ENCODE results near the gene RIC1.

- PRO-cap = no peak
Measured at GRCh38 chr9:4532183-4532738, 42.0 kb downstream of the SLC1A1 start.

GRCh38 chr9:4718067-4718771 lies 22.8 kb downstream of the AK3 start:
- PRO-cap = no peak

GRCh38 chr9:4936400-4936818 lies 48.7 kb upstream of the JAK2 start:
- PRO-cap = no peak

DNA sequence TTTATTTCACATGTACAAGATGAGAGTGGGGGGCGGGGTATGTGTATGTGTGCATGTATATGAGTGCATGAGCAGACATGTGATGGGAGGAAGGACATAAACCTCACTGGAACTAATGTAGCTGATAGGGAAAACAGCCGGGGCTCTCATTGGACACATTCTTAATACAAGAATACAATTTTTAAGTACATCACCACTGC lies 6.6 kb upstream of the RLN2 start:
- PRO-cap = no peak

GRCh38 chr9:5327208-5327583 lies 12.5 kb downstream of the RLN1 start:
- PRO-cap = no peak

DNA sequence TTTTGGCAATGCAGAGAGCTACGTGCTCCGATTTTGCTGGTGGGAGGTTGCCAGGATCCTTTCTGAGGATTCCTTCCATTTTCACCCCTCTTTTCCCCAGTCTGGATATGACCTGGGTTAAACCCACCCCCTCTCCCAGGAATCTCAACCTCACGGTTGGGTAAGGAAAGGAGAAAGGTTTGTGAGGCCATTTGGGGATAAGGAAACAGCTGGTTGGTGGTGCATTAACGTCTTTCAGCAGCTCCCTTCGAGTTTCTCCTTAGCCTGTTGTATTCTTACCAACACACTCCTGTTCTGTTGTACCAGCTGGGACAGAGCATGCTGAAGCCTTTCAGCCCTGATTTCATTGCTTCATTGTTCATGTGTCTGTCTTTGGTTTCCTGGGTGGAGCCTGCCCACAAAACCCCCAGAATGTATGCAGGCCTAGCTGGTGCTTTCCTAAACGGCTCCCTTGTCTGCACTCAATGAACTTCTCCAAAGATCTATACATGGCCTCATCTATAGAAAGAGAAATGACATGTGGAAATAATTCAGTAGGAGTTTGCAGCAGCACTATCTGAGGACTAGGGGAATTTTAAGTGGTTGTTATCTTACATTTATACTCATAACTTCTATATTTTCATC lies 47.8 kb downstream of the PDCD1LG2 start:
- PRO-cap = no peak

DNA sequence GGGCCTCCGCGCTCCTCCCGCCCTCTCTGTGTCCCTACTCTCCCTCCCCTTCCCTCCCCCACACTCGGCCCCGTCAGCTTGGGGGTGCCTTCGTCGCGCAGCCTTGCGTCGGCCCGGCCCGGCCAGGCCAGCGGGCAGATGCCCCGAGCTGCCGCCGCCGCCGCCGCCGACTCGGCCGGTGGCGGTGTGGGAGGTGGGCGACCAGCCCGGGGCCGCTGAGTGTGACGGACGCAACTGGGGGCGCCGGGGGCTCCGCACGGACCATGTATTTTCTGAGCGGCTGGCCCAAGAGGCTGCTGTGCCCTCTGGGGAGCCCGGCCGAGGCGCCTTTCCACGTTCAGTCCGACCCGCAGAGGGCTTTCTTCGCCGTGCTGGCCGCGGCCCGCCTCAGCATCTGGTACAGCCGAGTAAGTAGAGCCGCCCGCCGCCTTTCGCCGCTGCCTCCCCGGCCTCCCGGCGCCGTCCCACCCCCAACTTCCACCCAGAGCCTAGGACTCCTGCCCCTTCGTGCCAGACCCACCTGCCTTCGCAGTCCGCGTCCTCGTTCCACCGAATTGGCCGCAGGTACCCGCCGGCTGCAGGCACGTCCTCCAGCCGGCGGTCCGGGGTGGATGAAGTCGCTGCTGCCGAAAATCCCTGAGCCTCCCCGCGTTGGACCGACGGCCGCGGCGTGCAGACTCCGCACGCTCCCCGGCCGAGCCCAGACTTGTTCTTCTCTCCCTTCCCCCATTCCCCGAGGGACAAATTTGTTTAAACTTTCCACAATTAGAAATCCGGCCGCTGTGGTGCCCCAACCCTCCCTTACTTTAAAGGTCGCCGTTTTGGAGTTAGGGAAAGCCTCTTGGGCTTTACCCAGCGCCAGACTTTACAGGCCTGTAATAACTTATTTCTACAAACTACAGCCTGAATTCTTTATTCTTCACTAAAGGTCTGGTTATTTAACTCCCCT lies at the start of gene RIC1:
RIC1 (plus strand) TSS at position 61 of the 949 bp plus-strand sequence.
- PRO-cap = bidirectional peak, plus-strand start at position 63 of the sequence, minus-strand start outside the sequence

- PRO-cap = no peak
Measured at GRCh38 chr9:5823872-5824071, 9.1 kb downstream of the ERMP1 start.

GRCh38 chr9:6079449-6079825 lies 64.0 kb upstream of the RANBP6 start:
- PRO-cap = no peak

- PRO-cap = no peak
Measured at GRCh38 chr9:6182653-6183432, 32.8 kb upstream of the IL33 start.

GRCh38 chr9:6638915-6639187 lies 6.7 kb downstream of the GLDC start:
- PRO-cap = no peak

DNA sequence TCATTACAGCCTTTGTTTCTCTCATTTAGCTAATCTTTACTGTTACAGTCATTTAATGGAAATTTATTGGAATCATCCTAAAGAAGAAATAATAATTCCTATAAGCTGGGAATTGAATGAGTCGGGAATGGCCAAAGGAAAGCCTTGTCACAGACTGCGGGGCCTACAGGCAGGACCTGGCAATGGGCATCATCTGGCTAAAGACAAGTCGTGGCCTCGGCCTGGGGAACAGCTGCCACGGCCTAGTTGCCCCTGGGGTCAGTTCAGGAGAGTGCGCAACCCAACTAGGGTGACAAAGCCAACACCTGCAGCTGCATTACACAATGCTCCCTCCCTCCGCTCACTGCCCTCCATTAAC lies 5.4 kb downstream of the GLDC start:
- PRO-cap = no peak

- PRO-cap = no peak
Measured at GRCh38 chr9:6672032-6672711, 26.6 kb upstream of the GLDC start.

GRCh38 chr9:7147168-7147525 lies 389.4 kb downstream of the KDM4C start:
- PRO-cap = no peak

DNA sequence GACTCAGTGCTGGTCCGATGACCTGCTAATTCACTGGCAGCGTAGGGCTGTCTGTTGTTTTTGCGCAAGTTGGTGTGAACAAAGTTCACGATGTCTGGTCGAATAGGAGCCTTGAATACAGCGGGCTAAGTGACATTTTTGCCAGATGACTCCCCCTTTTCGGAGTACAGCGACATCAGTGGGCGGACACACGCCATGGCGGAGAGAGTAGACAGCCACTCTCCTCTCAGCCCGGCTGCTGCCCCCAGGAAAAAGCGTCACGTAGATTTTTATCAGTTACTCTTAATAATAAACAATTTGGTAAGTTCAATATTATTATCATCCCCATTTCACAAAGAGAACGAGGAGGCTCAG lies 321.5 kb downstream of the DMAC1 start:
- PRO-cap = no peak

- PRO-cap = no peak
Measured at GRCh38 chr9:7982846-7983329, 183.3 kb upstream of the DMAC1 start.

DNA sequence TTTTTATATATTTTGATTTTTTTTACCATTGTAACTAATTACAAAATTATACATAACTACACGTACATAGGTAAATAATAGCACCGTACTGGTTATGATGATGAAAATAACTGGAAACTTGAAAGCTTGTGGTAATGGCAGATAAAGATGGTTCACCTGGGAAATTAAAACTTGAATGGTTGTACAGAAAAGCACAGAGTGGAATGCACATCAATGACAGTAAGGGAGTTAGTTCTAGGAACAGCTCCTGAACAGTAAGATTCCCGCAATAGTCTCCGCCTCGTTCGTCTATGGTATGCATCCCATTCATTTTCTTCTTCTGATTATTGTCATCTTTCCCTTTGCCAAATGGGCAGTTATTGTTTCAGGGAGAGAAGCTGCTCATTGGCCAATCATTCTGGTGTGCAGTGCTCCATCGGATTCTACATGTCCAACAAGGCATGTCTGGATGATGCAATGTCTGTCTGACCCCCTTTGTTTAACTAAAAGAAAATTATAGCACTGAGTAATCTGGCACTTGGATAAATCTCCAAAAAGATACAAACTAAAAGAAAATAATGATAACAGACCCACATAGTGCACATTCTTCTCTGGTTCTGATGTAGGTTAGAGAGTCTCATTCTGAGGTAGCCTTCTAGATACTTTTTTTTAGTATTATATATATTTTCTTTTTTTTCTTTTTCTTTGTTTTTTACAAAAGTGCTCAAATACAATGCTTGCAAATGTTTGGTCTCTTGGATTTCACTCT lies 515.6 kb upstream of the DMAC1 start:
- PRO-cap = no peak

GRCh38 chr9:9611967-9612498 lies 1000.8 kb downstream of the PTPRD start:
- PRO-cap = no peak

GRCh38 chr9:11064813-11065421 lies 452.1 kb upstream of the PTPRD start:
- PRO-cap = no peak

GRCh38 chr9:12972858-12973048 lies 197.9 kb downstream of the LURAP1L start:
- PRO-cap = no peak

Measured in trachea (tissue), 1 donor.